Zone of skin (tissue), 1 donor: Measurements from ENCODE around the gene R3HDM1.

DNA sequence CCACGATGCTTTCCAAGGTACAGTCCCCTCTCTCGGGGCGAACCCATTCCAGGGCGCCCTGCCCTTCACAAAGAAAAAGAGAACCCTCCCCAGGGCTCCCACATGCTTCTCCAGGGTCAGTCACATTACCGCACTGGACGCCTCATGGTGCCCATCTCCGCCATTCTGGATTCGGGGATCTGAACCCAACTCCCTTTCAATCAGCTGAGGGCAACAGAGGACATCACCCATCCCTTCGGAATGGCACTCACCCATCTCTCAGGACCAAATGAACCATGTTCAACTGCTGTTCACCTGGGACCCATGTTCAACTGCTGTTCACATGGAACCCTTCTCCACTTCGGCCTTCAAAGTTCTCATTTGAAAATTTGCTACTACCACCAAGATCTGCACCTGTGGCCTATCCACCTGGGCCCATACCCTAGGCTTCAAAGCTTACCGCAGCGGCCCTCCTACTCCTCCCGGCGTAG is 119.0 kb upstream of the ANKRD30BL start:
- RRBS: no CpG with 5 or more reads among the region's 14 CpGs

DNA sequence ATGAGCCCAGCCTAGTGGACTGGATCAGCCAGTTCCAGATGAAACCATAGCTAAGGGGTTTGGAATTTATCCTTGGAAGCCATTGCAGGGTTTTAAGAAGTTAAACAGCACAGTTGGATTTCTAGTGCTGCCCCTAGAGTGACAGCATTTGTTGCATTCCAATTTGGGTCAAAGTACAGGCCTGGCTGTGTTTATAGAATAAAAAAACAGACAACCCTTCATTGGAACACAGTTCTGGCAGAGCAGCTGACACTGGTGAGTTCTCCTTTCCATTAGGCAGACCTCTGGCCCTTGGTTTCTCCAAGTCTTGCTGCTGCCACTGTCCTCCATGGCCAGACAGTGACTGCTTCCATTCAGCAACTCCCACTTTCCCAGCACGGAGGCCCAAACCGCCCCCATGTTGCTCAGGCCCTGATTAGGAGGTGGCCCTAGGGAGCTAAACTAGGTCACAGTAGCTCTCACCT is 8.0 kb downstream of the GPR39 start:
- RRBS: no CpG with 5 or more reads among the region's 2 CpGs

DNA sequence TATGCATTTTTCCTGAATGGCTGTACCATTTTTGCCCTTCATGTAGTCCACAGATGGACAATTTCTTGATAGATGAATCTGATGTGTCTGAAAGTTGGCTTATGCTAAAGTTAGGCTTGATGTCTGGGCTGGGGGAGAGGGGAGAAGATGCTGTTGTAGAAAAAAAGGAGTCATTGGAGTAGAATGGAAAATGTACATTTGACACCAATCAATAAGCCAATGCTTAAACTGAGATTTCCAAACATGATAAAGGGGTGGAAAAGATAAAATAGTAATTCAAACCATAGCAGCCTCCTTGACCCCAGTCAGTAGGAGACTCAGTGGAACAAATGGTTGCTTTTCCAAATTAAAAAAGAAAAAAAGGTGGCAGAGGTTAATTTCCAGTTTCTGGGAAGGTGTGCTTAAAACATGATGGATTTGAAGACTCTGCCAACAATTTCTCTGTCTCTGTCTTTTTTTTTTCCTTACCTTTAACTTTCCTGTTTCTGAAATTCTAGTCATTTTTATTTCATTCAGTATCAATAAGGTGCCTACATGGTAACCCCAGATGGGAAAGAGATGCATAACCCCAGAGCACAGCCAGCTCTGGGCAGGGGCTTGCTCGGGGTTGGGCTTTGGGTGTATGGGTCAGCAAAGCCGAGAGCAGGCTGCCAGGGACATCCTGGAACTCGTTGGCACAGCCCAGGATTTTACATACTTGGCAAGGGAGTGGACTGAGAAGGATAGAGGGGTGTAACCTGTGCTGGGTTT is 43.8 kb downstream of the GPR39 start:
- RRBS: no CpG with 5 or more reads among the region's 3 CpGs

DNA sequence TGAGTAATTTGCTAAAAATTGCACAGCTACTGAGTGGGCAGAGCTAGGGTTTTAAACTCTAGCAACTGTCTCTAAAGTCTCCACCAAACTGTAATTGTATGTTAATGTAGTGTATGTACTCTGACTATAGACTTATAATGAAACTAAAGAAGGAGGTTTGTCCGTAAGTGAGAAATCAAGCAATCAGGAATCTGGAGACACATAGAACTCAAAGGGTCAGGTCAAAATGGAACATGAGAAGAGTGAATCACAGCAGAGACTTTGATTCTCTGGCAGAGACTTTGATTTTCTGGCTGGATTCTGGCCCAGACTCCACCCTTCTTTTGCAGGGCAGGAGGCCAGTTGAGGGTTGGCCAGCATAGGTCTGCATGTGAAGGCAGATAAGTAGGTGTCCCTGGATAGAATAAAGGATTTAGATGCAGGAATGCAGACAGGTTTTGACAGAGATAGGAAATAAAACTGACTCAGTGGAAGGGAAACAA is 11.0 kb upstream of the NCKAP5 start:
- RRBS: no CpG with 5 or more reads among the region's 1 CpG

- RRBS: no CpG with 5 or more reads among the region's 13 CpGs
These were observed 281.0 kb upstream of the MGAT5 start for GRCh38 chr2:133972782-133973408.

DNA sequence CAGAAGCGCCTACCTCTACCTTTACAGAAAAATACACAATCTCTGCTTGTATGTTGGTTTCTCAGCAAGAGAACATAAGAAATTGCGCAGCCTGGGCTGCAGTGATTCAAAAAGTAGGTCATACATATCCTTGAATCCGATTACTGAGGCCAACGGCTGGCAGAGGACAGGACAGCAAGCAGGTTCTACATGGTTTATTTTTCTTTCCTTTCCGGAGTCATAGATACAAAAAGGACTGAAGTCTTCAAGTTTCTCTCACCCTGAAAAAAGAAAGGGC is 266.7 kb upstream of the MGAT5 start:
- RRBS: no CpG with 5 or more reads among the region's 5 CpGs

DNA sequence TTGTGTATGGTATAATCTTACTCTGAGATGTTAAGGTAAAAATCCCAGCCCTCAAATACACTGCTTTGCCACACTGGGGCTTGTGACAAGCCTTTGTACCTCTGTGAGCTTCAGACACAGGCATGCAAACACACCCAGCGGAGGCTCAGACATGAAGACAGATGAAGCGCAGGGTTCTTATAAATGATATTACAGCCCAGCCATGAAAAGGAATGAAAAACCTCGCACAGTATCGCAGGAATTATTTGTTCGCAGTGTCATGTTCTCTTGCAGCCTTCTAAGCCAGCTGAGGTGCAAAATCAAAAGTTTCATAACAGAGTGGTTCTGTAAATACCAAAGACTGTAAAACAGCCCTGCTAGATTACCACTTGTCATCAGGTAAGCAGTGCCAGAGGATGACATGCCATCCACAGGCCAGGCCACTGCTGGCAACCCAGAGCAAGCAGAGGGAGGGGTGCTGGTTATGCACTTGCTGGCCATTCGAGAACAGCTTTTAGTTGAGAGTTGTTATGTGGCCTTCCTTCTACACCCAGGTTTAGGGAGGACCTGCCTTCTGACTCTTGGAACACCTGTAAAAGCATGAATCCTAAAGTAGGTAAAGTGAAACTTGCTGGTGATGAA is 114.3 kb upstream of the MGAT5 start:
- RRBS: no CpG with 5 or more reads among the region's 6 CpGs

DNA sequence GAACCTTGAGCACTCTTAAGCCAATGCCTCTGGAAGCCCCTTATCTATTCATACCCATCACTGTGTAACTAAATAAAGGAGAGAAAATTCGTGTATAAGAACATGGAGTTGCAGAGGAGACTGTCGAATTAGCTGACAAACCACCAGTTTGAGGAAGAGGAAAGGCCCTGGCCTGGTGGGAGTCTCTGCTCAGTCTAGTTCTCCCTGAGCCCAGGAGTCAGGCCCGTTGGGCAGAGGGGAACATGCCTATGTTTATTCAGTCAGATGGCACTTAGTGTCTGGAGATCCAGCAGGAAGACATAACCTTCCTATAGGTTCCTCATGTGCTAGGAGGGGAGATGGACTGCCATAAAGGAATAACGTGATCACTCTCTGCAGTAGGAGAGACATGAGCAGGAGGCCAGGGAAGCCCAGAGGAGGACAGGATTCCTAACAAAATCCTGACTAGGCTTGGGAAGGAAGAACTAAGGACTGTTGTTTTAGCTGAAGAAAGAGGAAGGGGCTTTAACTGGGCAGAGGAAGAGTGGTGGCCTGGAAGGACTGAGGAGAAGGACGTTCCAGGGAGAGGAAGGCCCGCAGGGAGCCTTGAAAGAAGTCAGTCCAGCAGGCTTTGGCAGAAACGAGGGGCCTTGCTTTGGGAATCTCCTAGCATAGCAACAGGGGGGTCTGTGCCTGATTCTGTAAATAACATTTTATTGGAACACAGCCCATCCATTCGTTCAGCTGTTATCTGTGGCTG is 60.5 kb downstream of the MGAT5 start:
- RRBS: no CpG with 5 or more reads among the region's 8 CpGs

GRCh38 chr2:134706746-134707444 is 11.9 kb downstream of the TMEM163 start:
- RRBS: 33% methylated on average over 7 of the region's 18 CpGs

DNA sequence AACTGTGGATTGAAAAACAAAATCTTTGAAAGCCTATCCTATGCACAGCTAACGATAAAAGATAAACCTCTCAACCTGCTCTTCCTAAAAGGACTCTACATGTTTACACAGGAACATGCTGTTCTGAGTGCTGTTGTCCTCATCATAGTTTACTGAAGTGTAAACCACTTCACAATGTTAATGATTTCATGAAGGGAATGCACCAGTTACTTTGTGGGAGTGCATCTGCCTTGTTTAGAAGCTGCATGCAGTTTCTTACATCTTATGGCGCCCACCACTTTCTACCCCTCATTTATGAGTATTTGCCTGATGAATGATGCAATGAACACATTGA is 1.3 kb downstream of the ACMSD start:
- RRBS: no CpG with 5 or more reads among the region's 2 CpGs

- RRBS: 2% methylated on average over 8 of the region's 35 CpGs
These were observed 296 bp downstream of the CCNT2 start for GRCh38 chr2:134918929-134919307.

DNA sequence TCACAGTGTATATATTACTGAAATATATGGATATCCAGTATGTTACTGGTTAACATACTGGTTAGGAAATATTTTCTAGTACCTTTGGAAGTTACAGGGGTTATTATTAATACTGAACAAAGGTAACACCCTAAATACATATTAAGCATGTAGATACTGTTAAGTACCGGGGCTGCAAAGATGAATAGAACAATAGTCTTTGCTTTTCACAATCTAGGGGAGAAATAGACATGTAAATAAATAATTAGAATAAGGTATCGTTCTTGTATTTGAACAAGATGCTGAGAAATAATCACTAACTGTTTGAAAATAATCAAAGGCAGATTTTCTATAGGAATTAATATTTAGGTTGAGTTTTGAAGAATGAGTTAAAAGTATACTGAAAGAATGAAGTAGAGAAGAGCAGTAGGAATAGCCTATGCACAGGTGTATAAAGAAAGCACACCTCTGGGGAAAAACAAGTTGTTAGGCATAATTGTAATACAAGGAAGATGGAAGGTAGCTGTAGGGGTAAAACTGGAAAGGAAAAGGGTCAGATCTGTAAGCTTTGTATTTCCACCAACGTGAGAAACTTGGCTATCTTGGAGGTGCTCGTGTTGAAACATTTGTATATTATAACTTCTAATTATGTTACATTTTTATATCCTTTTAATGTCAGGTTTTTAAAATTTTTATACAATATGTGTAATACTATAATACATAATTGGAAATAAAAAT is 32.7 kb downstream of the RAB3GAP1 start:
- RRBS: no CpG with 5 or more reads among the region's 4 CpGs

DNA sequence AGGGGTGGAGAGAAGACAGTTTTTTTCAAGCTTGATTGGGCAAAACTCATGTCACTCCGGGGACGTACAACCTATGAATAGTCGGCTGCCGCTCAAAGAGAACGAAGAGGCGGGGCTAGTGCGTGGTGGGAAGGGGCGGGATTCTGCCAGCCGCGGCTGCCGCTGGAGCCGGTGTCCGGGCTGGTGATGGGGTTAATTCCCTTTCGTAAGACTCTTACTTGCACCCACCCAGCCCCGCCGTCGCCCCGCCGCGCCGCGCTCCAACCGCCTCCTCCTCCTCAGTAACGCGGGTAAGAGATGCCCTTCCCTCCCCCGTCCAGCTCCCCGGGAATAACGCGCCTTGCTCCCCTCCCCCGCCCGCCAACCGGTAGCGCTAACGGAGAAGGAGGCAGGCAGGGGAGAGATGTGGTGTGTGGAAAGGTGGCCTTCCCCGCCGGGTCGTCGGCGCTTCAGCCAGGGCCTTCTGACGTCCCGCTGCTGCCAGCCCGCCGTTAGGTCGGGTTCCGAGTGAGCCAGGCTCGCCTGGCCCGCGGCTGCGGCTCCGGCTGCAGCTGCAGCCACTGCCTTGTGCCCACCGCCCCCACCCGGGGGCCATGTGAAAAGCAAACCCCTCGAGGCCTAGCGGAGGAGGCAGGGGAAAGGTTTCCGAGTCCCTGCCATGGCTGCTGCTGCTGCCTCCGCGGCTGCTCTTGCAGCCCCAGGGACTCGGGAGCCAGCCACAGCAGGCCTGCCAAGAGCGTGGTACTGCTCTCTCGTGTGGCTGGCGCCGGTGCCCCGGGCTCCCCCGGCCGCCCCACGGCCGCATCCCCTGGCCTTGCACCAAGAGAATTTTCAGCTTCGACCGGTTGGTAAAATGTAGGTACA is at the start of gene R3HDM1:
R3HDM1 (plus strand) TSS at position 141 of the 864 bp plus-strand sequence.
- RRBS: 2% methylated on average over 36 of the region's 69 CpGs

DNA sequence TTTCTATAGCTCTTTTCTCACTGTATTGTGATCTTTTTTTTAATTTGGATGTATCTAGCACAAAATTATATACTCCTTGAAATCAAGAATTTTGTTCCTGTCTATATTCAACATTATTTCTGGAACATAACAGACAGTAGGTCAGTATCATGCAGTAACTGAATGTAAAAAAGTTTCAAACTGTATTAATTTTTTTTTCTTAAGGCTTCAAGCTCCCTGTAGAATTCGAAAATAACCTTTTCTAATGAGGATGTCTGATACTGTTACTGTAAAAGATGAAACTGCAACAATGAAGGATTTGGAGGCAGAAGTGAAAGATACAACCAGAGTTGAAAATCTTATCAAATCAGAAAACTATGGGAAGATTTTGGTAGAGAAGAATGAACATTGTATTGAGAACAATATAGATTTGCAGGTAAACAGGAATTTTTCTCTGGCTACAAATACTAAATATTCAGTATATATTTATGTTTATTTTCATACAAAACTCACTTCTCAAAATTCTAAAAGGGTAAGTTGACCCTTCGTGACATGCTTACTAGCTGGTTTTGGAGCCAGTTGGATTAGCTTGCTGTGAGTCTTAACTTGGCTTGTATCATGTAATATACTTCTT is 73.4 kb downstream of the R3HDM1 start:
- RRBS: no CpG with 5 or more reads among the region's 2 CpGs

GRCh38 chr2:135747987-135748687 is 6.5 kb downstream of the UBXN4 start:
- RRBS: no CpG with 5 or more reads among the region's 4 CpGs

DNA sequence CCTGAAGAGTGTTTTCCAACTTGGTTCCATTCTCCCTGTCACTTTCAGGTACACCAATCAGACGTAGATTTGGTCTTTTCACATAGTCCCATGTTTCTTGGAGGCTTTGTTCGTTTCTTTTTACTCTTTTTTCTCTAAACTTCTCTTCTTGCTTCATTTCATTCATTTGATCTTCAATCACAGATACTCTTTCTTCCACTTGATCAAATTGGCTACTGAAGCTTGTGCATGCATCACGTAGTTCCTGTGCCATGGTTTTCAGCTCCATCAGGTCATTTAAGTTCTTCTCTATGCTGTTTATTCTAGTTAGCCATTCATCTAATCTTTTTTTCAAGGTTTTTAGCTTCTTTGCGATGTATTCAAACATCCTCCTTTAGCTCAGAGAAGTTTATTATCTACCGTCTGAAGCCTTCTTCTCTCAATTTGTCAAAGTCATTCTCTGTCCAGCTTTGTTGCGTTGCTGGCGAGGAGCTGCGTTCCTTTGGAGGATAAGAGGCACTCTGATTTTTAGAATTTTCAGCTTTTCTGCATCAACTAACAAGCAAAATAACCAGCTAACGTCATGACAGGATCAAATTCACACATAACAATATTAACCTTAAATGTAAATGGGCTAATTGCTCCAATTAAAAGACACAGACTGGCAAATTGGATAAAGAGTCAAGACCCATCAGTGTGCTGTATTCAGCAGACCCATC is 47.2 kb downstream of the DARS1 start:
- RRBS: no CpG with 5 or more reads among the region's 9 CpGs

- RRBS: no CpG with 5 or more reads among the region's 11 CpGs
These were observed 36.8 kb downstream of the DARS1 start for GRCh38 chr2:135948473-135949254.

GRCh38 chr2:136116915-136117862 is 760 bp downstream of the CXCR4 start:
- RRBS: no CpG with 5 or more reads among the region's 79 CpGs

DNA sequence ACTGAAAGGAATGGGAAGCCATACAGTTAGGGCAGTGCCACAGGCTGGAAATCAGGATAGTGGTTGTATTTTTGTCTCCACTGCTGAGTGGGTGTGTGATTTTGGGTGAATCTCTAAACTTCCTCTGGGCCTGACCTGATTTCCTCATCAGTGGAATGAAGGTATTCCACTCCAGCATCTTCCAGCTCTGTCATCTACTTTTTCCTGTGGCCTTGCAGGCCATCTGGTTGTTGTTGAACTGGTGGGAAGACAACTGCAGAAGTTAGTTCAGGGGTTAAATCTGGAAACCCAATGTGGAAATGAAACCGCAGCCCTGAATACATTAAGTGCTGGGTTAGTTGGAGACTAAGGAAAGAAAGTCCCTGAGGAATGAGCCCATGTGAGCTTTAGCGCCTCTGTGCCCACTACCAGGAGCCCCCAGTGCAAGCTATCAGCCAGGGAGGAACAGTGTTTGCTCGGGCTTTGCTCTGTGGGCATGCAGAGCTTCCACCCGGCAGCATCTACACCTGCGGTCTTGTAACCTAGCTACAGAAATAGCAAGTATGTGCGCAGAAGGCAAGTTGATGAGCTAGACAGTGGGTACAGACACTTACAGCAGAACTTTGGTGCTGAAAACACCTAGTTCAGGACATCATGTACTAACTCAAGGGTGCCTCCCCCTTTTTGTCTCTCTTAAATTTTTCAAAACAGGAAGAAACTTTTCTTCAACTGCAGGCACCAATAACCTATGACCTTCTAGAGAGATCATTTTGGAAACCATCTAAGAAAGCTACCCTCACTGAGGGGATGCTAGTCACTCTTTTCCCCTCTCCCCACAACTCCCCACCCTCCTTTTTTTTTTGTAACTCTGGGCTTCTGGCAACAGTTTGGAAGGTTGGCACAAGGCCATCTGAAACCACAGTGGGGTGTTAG is 18.1 kb upstream of the CXCR4 start:
- RRBS: no CpG with 5 or more reads among the region's 6 CpGs

GRCh38 chr2:136207061-136207703 is 89.2 kb upstream of the CXCR4 start:
- RRBS: no CpG with 5 or more reads among the region's 6 CpGs